Measurements from ENCODE around the genes DOHH and TBXA2R.

DNA sequence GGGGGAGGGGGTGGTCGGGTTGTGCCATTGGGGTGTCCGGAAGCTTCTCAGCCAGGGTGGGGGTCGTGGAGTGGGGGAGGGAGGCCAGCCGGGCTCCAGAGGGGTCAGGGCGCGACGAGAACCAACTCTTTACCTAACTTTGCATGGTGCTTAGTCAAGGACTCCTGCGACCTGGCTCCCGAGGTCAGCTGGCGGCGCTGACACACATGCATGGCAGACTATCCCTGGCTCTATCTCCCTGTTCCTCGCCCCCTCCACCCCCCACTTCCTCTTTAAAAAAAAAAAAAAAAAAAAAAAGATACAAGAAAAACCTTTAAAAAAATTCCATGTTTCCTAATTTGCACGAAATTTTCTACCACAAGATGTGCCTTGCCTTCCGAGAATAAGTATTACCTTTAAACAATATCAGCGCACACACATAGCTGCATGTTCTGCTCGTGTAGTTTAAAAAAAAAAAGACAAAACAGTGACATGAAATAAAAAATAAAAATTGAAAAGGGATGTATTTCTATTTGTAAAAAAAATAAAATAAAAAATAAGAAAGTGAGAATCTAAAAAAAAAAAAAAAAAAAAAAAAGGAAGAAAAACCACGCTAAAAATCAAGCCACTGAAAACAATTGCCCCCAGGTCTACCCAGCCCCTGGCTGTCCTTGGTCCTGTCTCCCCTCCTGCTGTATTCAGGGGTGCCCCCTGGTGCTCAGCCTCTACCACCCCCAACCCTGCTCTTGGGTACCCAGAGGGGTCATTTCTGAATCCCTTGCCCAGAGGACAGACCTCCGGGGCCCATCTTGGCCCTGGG is 15.2 kb downstream of the SMIM24 start:
- PRO-cap: no peak

DNA sequence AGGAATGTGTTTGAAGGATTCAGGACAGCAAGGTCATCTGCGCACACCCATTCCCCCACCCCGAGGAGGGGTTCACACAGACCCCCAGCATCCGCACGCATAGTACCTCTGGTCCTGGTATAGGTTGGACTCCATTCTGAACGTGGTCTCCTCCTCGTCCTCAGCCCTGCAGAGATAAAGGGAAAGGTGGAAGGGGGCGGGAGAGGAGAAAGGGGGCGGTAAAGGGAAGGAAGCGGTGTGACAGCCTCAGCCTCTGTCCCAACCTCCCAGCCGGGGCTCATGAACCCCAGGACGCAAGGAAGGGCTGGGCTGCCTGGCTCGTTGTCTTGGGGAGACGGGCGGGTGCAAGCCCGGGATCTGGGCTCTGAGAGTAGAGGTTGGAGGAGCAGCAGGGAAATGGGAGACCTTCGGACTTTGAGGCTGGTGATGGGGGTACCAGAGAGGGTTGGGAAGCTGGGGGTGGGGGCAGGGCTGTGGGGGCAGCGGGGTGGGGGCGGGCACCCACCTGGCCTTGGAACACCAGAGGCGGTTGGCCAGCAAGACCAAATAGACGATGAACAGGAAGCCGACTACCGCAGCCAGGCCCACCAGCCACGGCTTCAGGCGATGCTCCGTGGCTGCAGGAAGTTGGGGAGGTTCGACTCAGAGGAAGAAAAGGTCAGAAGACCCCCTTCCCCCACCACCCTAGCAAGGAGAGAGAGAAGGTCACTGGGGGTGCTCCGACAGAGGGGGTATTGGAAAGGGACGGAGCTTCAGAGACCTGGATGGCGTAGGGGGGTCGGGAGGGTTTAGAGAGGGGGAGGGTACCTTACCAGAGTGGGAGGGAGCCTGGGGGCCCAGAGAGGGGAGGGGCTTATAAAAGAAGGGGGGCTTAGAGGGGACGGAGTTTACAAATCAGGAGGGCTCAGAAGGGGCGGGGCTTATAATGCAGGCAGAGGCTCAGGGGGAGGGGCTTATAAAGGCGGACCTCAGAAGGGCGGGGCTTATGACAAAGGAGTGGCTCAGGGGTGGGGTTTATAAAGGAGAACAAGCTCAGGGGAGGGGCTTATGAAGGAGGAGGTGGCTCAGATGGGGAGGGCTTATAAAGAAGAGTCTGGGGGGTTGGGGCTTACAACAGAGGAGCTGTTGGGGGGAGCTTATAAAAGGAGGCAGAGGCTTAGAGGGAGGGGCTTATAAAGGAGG is 1.6 kb downstream of the SMIM24 start:
- PRO-cap: no peak

GRCh38 chr19:3499910-3501255 is at the start of gene DOHH:
TSS of gene DOHH (minus strand) at chr19:3500674.
- PRO-cap: bidirectional peak, plus-strand start at chr19:3500705, minus-strand start at chr19:3500632

DNA sequence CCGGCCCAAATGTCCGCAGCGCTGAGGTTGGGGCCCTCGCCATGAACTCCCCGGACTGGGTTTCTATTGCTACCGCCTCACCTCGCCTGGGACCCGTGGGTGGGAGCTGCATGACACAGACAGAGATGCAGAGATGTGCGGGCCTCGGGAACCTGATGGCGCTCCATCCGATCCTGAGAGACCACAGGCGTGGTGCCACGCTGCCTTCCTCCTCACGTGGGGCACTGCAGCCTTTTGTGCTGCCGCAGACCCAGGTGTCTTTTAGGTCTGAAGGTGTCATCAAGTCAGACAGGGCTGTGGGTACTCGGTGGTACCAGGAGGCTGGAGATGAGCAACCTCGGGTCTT is 4.8 kb downstream of the FZR1 start:
- PRO-cap: no peak

DNA sequence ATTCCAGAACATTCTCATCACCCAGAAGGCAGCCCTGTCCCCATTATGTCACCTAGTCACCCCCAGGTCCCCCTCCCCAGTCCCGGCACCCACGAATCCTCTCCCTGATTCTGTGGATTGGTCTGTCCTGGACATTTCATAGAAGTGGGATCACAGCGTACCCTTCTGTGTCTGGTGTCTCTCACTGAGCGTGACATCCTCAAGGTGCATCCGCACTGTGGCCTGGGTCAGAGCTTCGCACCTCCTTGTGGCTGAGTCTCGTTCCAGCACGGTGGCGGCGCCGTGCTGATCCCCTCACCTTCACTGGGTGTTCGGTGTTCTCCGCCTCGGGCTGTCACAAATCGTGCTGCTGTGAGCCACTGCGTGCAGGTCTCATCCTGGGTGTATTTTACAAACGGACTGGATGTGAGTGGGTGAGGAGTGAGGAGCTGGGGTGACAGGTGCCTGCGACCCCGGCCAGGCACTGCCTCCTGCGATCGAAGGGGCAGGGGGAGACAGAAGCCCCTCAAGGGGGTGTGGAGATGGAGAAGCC is 528 bp upstream of the TEKTIP1 start:
- PRO-cap: no peak

- PRO-cap: no peak
These were observed 502 bp downstream of the TEKTIP1 start for GRCh38 chr19:3539285-3540066.

DNA sequence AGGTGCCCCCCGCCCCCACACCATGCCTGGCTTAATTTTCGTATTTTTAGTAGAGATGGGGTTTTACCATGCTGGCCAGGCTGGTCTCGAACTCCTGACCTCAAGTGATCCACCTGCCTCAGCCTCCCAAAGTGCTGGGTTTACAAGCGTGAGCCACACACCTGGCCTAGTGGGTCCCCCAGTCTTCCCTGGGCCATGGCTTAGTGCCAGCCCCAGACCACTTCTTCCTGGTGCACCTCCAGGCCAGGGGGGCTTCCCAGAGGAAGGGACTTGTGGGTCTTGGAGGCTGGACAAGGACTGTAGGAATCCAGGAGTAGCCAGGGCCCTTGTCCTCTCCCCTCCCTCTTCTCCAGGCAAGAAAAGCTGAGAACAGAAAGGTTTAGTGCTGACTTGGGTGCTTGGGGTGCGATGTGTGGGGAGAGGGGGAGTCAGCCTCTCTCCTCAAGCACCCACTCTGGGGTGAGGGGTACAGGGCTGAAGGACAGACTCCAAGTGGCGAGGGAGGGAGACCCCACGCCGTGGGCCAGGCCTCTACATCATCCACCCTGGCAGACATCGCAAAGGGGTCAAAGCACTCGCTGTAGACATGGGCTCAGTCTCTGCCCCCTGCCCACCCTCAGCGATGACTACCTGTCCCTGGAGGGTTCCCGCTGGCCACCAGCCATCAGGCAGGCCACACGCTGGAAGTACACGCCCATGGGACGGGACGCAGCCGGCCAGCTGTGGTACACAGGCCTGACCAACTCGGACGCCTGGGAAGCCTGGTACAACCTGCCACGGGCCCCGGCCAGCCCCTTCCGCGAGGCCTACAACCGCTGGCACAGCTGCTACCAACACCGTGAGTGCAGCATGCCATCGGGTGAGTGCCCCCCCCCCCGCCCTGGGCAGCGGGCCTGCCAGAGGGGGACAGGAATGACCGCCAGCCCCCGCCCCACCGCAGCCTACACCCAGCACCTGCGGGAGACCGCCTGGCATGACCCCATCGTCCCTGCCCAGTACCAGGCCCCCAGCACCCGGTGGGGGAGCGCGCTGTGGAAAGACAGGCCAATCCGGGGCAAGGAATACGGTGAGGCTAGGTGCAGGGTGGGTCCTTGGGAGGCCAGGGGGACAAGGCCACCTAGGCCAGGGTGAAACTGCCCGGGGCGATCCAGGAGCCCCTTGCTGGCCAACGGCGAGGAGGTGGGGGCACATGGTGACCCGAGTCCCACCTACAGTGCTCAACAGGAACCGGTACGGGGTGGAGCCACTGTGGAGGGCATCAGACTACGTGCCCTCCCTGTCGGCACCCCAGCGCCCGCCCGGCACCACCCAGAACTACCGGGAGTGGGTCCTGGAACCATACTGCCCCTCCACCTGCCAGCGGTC is 4.1 kb downstream of the TEKTIP1 start:
- PRO-cap: no peak

GRCh38 chr19:3606122-3607034 is at the start of gene TBXA2R:
TSS of gene TBXA2R (minus strand) at chr19:3606875.
- PRO-cap: unidirectional peak, plus-strand start at chr19:3606509; bidirectional peak, plus-strand start at chr19:3606920, minus-strand start at chr19:3606875

GRCh38 chr19:3607356-3608084 is 845 bp upstream of the TBXA2R start:
- PRO-cap: unidirectional peak, minus-strand start at chr19:3607846

- PRO-cap: unidirectional peak, minus-strand start at chr19:3618626
These were observed 8.2 kb downstream of the CACTIN start for GRCh38 chr19:3618248-3618832.

DNA sequence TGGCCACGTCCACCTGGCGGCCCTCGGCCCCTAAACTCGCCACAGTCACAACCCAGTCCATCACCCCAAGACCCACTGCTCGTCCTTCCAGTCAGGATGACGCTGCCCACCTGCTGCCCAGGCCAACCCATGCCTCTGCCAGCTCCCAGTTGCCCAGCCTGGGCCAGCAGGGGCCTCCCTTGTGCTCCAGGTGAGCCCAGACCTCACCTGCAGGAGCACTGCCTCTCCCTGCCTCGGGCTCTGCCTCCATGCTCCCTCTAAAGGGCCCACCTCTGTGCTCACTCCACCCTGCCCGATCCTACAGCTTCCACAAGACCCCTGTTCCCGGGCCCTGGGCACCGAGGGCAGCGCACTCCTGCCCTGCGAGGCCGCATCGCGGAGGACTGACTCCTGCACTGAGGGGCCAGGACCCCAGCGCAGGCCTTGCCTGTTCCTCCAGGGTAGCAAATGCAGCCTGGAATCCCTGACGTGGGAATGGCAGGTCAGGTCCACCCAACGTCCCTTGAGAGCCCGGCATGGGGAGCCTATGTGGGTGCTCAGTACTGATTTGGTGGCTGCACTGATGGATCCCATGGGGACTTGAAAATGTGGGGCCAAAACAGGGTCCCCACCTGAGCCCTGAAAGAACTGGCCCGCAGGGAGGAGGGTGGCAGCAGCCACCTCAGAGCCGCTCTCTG is 8.1 kb upstream of the CACTIN start:
- PRO-cap: no peak

DNA sequence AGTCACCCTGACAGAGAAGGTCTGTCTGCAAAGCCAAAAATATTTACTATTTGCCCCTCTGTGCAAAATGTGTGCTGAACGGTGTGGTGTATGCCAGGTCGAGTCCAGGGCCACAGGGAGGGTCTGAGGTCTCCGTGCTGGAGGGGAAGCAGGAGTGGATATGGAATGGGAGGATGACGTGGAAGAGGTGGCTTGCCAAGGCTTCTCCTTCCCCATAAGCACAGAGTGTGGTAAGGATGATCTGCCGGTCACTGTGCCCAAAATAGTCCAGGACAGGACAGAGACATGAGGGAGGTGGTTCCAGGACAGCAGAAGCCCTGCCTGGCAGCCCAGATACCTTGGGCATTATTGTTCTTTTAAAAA is 10.1 kb downstream of the NMRK2 start:
- PRO-cap: no peak

DNA sequence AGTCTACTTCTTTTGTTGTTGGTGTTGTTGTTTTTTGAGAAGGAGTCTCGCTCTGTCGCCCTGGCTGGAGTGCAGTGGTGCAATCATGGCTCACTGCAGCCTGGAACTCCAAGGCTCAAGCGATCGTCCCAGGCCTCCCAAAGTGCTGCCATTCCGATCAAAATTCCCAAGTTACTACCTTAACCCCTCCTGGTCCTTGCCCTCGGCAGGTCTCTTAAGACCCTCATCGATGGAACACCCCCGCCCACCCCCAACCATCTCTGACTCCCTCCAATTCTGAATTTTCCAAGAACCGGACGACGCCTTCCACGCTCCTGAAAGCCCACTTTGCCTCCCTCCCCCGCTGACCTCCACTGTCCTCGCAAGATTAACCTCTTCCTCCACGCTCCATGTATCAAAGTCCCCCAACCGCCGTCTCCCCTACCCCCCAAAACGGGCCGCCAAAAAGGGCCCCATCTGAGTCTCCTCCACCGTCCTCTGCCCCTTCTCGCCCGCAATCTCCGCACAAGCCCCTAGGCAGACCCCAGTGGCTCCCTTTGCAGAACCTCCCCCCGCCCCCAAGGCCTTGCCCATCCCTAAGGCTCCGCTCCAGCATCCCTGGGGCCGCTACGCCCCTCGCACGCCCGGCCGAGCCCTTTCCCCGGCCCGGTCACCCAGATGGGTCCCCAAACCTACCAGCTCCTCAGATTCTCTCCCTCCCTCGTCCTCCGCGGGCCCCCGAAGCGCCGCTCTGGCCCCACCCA is 482 bp downstream of the DAPK3 start:
- PRO-cap: bidirectional peak, plus-strand start at position 682 of the sequence, minus-strand start outside the sequence

DNA sequence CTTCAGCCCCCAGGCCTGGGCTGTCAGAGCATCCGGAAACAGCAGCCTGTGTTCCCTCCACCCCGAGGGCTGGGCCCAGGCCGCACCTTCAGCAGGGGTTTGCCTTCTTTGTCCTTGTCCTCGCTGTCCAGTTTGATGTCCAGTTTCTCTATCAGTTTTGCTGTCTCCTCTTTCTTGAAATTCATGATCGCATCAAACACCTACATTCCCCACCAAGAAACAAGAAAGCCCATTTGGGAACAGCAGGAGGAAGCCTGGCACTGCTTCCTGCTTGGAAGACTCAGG is 4.1 kb downstream of the EEF2 start:
- PRO-cap: no peak

DNA sequence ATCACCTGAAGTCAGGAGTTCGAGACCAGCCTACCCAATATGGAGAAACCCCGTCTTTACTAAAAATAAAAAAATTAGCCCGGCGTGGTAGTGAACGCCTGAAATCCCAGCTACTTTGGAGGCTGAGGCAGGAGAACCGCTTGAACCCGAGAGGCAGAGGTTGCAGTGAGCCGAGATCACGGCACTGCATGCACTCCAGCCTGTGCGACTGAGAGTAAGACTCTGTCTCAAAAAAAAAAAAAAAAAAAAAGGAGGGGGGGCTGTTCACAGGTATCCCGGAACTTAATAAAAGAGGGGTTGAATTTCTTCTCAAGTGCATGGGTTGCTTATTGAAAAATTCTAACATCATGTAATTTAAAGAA is 2.0 kb upstream of the EEF2 start:
- PRO-cap: no peak

DNA sequence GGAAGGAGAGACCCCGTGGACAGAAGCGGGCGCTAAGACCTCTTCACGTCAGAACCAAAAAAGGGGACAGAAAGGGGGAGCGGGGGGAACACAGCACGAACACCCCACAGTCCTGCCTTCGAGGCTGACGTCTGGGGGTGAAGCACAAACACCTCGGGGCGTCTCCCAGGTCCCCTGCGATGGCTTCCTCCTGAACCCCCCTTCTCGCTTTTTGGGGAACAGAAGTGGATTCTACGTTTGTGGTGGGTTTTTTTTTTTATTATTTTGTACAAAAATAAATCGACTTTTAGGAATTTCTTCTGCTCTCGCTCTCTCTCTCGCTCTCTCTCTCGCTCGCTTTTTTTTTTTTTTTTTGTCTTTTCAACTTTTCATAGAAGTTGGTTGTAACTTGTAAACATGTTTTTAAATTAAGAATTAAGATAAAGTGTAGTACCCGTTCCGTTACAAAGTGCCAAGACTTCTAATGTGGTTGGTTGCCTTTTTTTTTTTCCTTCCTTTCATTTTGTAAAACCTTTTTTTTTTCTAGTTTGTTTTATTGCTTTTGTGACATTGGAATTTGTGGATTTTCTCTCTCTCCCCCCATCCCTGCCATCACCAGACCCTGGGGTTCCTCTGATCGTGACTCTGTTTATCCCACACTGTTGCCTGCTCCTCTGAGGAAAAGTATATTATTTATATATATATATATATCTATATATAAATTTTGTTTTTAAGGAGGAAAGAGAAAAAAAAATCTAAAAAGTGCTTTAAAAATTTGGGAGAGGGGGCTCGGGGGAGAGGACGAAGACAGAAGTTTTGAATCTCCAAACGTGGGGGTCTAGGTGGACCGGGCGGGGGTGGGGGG is 20.4 kb downstream of the ZBTB7A start:
- PRO-cap: no peak

- PRO-cap: unidirectional peak, plus-strand start at chr19:4053016
These were observed 13.9 kb downstream of the ZBTB7A start for GRCh38 chr19:4052594-4053502.

- PRO-cap: bidirectional peak, plus-strand start at chr19:4067700, minus-strand start at chr19:4067565; unidirectional peak, minus-strand start at chr19:4067884
These were observed 713 bp upstream of the ZBTB7A start for GRCh38 chr19:4067211-4068013.

- PRO-cap: no peak
These were observed 23.2 kb upstream of the ZBTB7A start for GRCh38 chr19:4089986-4090265.

- PRO-cap: no peak
These were observed 7.1 kb upstream of the MAP2K2 start for GRCh38 chr19:4131019-4131471.

All from penis (tissue), 1 donor.